ENCODE measurements around the genes TPRA1, ABTB1, RAB43 and MBD4.

GRCh38 chr3:127462775-127463130 lies 127.8 kb downstream of the TPRA1 start:
- RAMPAGE, long total RNA, result no peak
- RRBS, result no CpG with 5 or more reads among the region's 7 CpGs

DNA sequence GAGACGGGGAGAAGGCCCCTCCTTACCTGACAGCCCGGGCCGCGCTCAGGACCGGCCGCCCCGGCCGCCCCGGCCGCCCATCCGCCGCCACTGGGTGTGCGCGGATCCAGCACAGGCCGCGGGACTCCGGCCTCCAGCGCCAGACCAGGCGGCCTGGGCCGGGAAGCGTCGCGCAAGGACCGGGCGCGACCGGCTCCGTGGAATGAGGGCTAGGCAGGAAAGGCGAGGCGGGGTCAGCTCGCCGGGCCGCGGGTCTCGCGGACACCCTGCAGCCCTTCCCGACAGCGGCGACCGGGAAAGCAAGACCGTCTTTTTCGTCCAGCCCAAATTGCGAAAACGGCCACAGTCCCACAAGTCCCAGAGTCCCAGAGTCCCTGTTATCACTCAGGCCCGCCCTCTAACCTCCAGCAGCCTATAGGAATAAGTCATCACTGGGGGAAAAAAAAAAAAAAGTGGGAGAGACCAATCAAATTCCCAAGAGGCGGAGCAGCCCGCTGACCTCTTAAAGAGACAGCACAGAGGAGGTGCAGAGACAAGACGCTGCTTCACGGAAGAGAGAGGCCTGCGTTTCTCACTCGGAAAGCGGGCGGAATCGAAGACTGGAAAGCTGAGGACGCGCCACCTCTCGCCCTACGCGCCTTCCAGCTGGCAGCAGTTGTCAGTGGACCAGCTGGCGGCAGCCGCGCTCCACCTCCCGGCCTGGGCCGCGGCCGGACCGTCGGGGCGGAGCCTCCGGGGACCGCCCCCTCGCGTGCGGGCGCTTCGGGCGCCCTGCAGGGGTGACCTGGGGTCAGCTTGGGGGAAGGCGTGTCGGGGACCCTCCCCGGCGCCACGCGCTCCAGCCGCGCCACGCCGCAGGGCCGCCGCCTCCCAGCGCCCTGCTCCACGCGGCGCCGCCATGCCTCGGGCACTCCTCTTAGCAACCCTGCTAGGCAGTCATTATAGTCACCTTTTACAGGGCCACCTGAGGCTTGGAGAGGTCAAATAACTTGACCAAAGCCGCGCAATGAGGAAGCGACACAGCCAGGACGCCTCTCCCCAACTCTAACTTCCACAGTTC lies at the start of gene TPRA1:
Gene TPRA1 (minus strand): TSS at position 350 of the 1,060 bp plus-strand sequence.
- RAMPAGE, long total RNA, result start-site peak on the minus strand centred at position 386 of the sequence, 712 bp wide, 36 and 30 reads in 2 replicates
- RRBS, result 1% methylated on average over 36 of the region's 99 CpGs

DNA sequence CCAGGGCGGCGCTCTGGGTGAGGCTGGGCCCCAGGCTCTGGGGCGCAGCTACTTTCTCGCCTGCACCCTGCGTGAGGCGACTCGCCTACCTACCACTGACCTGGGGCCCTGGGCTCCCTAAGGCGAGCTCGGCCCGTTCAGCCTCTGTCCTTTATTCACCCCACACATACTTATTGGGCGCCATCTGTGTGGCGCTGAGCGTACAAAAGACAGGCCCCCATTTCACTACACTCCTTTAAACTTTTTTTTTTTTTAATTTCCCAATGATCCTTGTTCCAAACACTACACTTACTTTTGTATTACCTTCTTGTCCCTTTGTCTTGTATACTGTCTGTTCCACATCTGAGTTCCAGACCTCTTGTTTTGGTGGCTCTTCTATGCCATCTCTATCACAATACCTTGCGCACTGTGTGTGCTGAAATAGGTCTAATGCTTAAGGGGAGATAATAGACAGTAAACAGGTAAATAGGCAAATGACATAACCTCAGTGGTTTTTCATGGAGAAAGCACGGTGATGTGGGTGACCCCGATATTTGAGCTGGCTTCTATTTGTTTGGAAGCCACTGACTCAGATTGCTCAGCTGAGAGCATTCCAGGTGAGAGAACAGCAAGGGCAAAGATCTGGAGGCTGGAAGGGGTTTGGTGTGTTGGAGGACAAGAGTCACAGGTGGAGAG lies 479 bp downstream of the MCM2 start:
- RAMPAGE, long total RNA, result no peak
- RRBS, result no CpG with 5 or more reads among the region's 16 CpGs

DNA sequence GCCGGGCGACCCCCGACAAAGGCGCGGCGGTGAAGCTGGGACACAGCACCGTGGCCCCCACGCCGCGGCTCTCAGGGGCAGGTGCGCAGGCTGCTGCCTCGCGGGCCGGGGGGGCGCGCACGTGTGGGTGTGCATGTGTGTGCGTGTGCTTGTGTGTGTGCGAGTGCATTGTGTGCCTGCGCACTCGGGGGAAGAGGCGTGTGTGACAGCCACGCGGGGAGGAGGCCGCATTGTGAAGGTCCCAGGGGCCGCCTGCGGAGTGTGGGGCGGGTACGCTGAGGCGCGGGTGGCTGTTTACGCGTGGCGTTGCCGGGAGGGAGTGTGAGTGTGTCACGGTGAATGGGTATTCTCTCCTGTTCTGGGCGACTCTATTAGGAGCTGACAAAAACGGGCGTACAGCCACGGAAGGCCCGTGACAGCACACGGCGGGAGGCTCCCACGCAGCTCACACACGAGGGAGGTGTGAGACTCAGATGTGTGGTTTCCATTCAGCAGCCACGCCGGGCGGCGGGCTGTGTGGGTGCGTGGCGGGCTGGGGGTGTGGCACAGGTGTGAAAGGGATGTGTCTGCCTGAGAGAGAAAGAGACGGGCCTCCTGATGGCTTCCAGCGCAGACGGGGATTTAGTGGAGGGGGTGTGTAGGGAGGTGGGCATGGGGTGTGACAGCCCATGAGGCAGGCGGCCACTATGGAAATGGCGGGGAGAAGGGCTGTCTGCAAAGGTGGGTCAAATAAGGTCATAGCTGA lies 674 bp downstream of the PODXL2 start:
- RAMPAGE, long total RNA, result no peak
- RRBS, result 0% methylated on average over 1 of the region's 56 CpGs

- RAMPAGE, long total RNA, result no peak
- RRBS, result no CpG with 5 or more reads among the region's 72 CpGs
Measured at GRCh38 chr3:127671586-127672640, 839 bp upstream of the ABTB1 start.

GRCh38 chr3:127672641-127673695 lies at the start of gene ABTB1:
Gene ABTB1, plus strand, starts transcription at chr3:127672952.
- RAMPAGE, long total RNA, result no peak
- RRBS, result under 1% methylated on average over 58 of the region's 109 CpGs

DNA sequence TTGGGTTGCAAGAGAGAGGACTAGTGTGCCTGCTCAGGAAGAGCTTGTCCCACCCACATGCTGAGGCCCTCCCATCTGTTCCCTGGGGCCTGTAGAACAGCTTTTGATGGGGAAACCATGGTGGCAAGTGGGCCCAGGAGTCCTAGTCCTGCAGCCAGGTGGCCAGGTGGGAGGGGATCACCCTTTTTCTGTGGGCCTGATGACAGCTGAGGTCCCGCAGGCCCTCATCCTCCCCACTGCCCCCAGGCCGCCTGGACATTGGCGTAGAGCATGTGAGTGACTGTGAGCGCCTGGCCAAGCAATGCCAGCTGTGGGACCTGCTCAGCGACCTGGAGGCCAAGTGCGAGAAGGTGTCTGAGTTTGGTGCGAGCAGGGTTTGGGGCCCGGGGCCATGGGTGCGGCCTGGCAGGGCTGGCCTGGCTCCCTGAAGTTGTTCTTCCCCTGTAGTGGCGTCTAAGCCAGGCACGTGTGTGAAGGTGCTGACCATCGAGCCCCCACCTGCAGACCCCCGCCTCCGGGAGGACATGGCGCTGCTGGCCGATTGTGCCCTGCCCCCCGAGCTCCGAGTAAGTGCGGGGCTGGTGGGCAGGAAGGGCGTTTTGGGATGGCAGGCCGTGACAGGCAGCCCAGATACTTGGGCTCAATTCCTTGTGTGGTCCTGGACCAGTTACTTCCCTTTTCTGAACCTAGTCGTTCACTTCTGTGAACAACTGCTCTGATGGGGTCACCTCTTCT lies 4.1 kb downstream of the ABTB1 start:
- RAMPAGE, long total RNA, result no peak
- RRBS, result no CpG with 5 or more reads among the region's 22 CpGs

DNA sequence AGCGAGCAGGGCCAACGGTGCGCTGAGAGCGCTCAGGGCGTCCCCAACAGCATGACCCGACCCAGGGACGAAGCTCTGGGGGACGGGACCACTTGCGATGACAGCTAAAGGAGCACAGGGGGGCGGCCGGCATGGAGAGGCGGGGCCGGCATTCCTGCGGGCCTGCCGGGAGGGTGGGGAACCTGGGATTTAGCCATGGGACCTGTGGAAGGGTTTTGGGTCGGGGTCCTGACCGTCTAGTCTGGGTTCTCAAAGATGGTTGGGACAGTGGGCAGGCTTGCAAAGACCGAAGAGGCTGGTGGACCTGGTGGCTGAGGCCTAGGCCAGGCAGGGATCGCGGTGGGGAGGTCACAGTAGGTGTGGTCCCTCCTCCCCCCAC lies 24.0 kb downstream of the SEC61A1 start:
- RAMPAGE, long total RNA, result no peak
- RRBS, result no CpG with 5 or more reads among the region's 20 CpGs

GRCh38 chr3:128084100-128084896 lies 32.1 kb downstream of the SEC61A1 start:
- RAMPAGE, long total RNA, result no peak
- RRBS, result no CpG with 5 or more reads among the region's 10 CpGs

DNA sequence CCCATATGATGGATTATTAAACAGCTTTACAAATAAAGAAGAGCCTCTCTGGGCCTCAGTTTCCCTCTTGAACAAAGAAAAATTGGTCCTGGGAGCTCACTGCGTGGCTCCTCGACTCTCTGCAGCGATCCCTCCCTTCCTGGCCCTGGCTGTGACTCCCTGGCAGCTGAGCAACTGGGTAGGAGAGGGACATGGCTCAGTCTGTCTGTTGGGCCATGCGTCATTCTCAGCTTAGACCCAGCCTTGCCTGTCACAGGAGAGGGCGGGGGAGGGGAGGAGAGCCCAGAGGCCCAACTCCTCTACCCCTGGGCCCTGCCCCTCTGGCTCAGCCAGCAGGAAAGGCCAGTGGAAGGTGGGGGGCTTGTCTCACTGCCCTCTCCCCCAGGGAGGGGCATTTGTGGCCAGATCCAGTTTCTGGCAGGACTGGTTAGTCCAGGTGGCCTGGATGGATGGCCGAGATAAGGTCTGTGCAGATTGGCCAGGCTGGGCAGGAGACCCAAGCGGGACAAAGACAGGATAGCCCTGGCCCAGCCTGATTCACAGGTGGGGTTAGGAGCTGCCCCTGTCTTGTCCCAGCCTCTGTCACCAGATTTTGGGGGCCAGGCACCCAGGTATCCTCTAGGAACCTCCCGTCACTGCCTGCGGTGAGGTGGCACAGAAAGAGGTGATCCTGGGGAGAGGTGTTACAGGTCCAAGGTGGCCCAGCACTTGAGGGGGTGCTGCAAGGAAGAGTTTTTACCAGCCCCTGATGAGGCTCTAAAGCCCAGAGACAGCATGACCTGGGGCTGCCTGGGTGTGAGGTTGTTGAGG lies 31.5 kb downstream of the DNAJB8 start:
- RAMPAGE, long total RNA, result no peak
- RRBS, result no CpG with 5 or more reads among the region's 9 CpGs

DNA sequence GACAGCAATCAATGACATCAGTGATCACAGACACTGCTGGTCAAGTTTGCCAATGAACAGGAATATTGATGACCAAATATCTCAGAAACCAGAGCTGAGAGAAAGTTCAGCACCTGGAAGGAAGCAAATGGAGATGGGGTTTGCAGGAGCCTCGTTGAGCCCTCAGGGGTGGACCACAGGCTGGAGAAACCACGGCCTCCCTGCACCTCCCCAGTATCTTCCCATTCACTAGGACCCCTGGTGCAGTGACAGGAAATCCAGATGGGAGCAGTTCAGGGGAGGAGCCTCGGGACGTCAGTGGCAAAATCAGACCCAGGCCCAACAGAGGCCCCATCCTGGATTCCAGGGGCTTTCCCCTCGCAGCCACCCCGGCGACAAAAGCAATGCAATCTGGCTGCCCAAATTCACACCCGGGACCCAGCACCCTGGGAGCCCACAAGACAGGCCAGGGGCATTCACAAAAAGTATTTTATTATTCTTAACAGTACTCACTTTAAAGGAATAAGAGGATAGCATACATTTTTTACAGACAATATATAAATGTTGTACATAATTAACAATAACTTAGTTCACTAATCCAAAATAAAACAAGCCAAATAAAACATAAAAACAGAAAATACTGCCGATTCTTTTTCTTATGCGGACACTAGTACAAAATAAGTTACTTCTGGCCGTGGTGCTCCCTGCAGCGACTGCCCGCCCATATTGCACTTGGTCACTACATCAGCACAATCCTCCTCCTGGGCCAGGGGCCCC lies 12.5 kb upstream of the DNAJB8 start:
- RAMPAGE, long total RNA, result no peak
- RRBS, result no CpG with 5 or more reads among the region's 13 CpGs

DNA sequence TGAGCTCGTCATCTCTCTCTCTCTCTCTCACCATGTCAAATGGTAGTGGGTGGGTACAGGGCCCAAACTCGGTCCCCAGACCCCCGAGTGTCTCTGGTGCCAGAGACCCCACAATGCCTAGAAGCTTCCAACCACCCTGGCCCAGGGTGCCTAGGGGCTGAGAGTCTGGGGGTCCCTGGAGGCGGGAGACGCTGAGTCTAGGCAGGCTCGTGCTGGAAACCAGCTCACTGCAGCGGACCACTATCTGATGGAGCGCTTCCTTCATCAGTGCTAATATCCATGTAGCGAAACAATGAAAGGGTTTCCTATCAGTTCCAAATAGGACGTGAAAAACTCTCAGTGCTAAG lies 77.2 kb downstream of the RPN1 start:
- RAMPAGE, long total RNA, result no peak
- RRBS, result no CpG with 5 or more reads among the region's 10 CpGs

GRCh38 chr3:128617503-128618454 lies 32.8 kb downstream of the RPN1 start:
- RAMPAGE, long total RNA, result no peak
- RRBS, result 2% methylated on average over 21 of the region's 64 CpGs

- RAMPAGE, long total RNA, result no peak
- RRBS, result no CpG with 5 or more reads among the region's 4 CpGs
Measured at GRCh38 chr3:128801374-128802260, 75.6 kb downstream of the RAB7A start.

GRCh38 chr3:128923756-128924370 lies 44.4 kb downstream of the ACAD9 start:
- RAMPAGE, long total RNA, result no peak
- RRBS, result no CpG with 5 or more reads among the region's 6 CpGs

GRCh38 chr3:129087365-129087818 lies 26.8 kb downstream of the GP9 start:
- RAMPAGE, long total RNA, result no peak
- RRBS, result no CpG with 5 or more reads among the region's 7 CpGs

DNA sequence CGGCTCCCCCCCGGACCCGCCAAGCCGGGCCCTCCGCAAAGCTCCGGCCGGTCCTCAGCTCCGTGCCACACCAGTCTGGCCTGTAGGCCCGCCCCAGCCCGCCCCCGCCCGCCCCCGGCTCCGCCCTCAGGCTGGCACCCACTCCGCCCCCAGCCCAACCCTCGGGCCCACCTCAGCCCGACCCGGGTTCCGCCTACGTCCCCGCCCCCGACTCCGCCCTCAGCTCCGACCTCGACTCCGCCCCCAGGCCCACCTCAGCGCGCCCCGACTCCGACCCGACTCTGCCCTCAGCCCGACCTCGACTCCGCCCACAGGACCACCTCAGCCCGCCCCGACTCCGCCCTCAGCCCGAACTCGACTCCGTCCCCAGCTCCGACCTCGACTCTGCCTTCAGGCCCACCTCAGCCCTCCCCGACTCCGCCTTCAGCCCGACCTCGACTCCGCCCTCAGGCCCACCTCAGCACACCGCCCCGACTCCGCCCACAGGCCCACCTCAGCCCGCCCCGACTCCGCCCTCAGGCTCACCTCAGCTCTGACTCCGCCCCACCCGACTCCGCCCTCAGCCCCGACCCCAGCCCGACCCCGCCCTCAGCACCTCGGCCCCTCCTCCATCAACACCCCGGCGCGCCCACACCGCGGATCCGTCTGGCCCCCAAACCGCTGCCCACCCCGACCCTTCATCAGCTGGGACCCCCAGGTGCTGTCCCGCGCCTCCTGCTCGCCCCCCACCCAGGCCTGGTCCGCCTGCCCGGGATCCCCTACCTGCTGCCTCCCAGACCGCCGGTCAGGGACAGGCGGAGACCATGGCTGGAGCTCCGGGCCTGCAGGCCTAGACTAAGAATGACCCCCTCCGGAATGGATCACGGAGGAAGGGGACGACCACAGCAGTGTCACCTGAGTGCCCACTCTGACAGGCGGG lies at the start of gene RAB43:
Gene RAB43 (minus strand): TSS at position 77 of the 919 bp plus-strand sequence.
- RAMPAGE, long total RNA, result no peak
- RRBS, result 5% methylated on average over 8 of the region's 81 CpGs

DNA sequence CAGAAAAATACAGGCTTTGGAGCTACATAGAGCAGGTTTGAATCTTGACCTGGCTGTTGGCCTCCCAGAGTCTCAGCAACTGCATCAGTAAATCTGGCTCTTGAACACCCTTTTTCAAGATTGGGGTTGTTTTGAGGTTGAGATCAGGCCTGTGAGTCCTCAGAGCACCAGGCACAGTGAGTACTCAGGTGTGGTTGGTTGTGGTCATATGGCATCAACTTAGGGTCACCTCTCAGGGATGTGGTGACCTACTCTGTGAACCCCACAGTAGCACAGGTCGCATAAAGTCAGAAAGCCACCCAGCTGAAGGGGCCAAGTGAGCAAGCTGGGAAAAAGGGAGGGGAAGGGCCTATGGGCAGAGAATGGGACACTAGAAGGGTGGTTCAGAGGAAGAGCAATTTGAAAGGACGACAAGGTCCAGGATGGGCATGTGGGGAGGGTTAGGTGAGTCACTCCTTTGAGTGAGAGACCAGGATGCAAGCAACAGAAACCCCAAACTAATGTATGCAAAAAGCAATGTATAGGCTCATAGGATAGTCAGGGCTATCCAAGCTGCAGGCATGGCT lies 4.1 kb downstream of the H1-10 start:
- RAMPAGE, long total RNA, result no peak
- RRBS, result no CpG with 5 or more reads among the region's 2 CpGs

DNA sequence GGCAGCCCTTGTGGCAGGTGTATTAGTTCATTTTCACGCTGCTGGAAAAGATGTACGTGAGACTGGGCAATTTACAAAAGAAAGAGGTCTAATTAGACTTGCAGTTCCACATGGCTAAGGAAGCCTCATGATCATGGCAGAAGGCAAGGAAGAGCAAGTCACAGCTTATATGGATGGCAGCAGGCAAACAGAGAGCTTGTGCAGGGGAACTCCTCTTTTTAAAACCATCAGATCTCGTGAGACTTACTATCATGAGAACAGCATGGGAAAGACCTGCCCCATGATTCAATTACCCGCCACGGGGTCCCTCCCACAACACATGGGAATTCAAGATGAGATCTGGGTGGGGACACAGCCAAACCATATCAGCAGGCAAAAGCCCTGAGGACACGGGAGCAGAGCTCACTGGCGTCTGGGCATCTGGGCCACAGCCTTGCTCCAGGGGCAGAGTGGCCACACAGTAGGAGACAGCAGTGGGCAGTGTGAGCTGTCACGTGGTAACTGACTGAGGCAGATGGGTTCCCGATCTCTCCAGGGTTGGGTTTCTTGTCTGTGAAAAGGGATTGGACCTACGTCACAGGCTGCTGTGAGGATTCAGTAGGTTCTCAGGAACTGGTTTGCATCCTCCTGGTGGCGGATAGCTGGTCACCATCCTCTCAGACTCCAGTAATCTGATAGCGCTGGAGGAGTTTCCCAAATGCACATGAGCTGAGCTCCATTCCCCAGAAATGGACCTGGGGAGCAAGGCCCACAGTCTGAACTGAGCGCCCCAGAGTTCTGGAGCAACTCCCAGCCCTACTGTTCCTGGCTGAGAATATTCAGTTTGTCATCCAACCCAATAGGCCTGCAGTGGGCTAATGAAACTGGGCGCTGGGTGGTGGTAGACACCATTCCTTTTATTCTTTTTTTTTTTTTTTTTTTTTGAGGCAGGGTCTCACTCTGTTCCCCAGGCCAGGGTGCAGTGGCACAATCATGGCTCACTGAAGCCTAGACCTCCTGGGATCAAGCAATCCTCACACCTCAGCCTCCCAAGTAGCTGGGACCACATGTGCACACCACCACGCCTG lies 42.8 kb downstream of the EFCAB12 start:
- RAMPAGE, long total RNA, result no peak
- RRBS, result no CpG with 5 or more reads among the region's 15 CpGs

DNA sequence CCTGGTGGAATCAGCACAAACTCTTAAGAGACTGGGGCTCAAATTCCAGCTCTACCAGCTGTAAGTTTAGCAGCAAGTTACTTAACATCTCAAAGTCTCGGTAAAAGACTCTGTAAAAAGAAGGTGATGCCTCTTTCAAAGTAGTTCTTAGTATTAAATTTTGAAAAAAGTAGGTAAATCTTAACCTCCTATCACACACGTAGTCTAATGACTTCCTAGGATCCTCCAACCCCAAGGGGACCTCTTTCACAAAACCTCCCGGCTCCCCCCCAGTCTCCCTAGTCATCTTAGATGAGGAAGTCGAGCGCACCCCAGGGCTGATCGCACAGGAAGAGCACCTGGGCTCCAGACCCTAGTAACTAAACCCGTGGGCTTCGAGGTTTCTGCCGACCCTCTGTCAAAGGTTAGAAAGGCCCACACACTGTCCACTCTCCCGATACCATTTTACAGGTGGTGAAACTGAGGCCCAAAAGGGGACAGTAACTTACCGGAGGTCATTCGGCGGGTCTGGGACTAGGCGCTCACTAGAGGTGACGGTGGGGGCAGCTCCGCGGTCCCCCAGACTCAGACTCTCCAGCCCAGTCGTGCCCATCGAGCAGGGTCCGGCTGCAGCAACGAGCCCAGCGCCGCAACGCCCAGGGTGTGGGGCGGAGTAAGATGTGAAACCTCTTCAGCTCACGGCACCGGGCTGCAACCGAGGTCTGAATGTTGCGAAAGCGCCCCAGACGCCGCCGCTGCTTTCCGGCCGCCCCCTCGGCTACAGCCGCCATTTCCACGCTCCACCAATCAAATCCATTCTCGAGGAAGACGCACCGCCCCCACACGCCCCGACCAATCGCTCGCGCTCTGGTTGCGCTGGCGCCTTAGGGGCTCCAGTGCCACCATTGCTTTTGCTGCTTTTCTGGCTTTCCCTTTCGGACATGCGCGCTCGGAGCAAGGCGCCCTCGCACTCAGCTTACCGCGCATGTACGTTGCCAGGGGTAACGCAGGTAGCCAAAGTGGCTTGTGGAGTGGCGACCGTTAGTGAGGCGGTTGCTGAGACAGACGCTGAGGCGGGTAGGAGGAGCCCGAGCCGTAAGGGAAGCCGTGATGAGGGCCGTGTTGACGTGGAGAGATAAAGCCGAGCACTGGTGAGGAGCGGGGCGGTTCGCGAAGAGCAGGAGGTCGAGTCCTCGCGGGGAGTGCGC lies at the start of gene MBD4:
Gene MBD4 (minus strand): TSS at position 707 of the 1,187 bp plus-strand sequence.
- RAMPAGE, long total RNA, result start-site peak on the minus strand centred at position 712 of the sequence, 153 bp wide, 452 and 249 reads in 2 replicates; start-site peak on the plus strand centred at position 1,033 of the sequence, 144 bp wide, 76 and 30 reads in 2 replicates
- RRBS, result under 1% methylated on average over 14 of the region's 77 CpGs

Measured in kidney epithelial cell (primary cell).